NCI-H460 (cell line): ENCODE results near the genes MAPKBP1 and PLA2G4B.

DNA sequence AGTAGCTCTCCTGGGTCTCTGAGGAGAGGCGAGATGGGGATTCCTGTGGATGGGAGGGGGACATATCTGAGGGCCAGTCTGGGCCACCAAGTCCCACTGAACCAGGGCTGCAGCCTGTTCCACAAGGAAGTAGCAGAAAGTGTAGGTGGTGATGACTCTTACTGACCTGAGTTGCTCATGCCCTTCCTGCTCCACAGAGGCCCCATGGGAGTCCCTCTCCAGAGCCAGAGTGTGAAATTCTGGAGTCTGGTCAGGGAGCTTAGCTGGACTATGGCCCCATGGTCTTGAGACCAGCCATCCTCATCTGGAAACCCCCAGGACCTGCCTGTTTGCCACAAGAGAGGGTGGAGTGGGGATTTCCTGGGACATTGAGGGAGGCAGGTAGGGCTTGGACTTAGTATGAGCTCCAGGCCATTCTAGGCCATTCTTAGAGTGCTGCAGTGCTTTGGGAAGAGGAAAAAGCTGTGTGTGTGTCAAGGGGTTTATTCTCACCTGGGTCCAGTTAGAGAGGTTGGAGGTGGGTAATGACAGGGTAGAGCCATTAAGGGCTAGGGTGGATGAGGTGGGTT lies 3.0 kb downstream of the SPINT1 start:
RAMPAGE:
- cytosol, long total RNA, result no peak
- long total RNA, result no peak
- nucleus, long total RNA, result no peak

GRCh38 chr15:40856156-40856514 lies 12.3 kb downstream of the SPINT1 start:
RAMPAGE:
- cytosol, long total RNA, result no peak
- long total RNA, result no peak
- nucleus, long total RNA, result no peak

DNA sequence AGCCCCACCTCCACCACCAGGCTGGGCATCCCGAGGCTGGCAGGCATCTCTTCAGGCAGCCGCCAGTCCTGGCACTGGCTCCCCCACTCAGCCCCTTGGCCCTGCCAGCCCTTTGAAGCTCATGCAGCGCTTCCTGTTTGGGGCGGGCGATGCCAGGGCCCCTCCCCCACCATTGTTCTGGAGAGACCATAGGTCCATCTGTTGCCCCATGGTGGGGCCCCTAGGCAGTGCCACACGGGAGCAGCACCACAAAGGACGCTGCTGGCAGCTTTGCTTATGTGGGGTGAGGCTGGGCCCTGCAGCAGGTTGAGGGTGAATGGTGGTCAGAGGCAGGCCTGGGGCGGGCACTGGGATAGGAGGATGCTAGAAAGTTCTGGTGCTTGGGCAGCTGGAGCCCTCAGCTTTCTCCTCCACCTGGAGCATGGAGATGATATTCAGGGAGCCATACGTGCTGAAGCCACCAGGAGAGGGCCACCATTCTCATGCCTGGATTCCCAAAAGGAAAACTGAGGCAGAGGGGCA lies 13.2 kb downstream of the VPS18 start:
RAMPAGE:
- cytosol, long total RNA, result no peak
- long total RNA, result no peak
- nucleus, long total RNA, result no peak

DNA sequence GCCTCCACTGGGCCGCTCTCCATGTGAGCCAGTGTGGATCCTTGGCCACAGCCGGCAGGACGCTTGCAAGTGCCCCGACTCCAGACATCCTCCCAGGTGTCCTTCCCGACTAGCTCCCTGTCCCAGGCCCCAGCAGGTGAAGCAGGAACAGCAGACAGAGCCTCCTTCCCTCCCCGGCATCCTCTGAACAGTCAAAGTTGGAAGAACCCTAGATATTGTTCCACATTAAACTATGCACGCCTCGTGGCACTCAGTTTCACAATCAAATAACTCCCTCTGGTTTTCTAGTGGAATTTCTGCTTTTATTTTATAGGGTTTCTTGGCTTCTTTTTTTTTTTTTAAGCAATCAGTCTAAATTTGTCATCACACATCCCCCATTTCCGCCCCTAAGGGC lies 15.8 kb downstream of the VPS18 start:
RAMPAGE:
- cytosol, long total RNA, result no peak
- long total RNA, result no peak
- nucleus, long total RNA, result no peak

GRCh38 chr15:40930147-40931162 lies 1.3 kb downstream of the DLL4 start:
RAMPAGE:
- cytosol, long total RNA, result no peak
- long total RNA, result no peak
- nucleus, long total RNA, result no peak

DNA sequence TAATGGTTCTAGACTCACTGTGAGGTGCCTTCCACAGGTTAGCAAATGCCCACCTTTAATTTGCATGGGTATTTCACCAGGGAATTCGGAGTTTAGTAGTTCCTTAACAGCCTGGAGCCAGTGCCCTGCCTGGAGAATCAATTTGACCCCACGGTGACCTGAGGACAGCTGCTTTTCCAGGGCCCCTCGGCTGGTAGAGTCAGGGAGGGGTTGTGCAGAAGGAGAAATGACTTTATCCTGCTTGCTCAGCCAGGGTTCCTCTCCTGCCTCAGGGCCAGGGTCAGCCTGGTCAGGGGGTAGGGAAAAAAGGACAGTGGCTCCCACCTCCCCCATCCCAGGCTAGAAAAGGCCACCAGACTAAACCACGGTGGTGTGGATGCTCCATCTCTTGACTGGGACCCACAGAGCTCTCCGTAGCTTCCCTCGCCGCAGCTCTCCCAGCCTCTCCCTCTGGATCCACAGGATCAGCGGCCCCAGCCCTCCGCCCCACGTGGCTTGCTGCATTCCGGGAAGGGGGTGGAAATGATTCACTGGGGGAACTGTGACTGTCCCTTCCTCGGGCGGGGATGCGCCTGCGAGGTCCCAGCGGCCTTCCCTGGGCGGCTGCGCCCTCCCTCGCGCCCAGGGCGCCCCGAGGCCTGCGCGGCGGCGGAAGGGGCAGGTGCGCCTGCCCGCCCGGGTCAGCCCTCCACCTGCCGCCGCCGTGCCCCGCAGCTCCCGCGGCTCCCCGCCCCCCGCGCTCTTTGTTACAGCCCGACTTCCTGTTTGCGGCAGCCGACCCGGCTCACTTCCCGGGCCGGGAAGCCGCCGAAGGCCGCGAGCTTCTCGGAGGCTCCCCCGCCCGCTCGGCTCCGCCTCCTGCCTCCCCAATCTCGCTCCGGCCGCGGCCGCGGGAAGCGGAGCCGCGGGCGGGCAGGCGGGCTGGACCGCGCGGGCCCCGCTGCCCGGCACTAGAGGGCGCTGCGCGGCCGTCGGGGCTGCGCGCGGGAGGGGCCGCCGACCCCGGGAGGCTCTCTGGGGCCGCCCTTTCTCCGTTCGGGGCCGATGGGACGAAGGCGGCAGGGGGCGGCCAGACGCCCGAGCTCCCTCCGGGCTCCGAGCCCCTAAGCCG lies 11.8 kb upstream of the CHAC1 start:
RAMPAGE:
- cytosol, long total RNA, result no peak
- long total RNA, result no peak
- nucleus, long total RNA, result no peak

GRCh38 chr15:40955106-40955445 lies 1.8 kb downstream of the CHAC1 start:
RAMPAGE:
- cytosol, long total RNA, result no peak
- long total RNA, result no peak
- nucleus, long total RNA, result no peak

DNA sequence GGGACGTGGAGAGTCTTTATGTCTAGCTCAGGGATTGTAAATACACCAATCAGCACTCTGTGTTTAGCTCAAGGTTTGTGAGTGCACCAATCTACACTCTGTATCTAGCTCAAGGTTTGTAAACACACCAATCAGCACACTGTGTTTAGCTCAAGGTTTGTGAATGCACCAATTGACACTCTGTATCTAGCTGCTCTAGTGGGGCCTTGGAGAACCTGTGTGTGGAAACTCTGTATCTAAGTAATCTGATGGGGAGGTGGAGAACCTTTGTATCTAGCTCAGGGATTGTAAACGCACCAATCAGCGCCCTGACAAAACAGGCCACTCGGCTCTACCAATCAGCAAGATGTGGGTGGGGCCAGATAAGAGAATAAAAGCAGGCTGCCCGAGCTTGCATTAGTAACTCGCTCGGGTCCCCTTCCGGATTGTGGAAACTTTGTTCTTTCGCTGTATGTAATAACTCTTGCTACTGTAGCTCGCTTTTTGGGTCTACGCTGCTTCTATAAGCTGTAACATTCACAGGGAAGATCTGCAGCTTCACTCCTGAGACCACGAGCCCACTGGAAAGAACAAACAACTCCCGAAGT lies 8.9 kb downstream of the CHAC1 start:
RAMPAGE:
- cytosol, long total RNA, result no peak
- long total RNA, result no peak
- nucleus, long total RNA, result no peak

DNA sequence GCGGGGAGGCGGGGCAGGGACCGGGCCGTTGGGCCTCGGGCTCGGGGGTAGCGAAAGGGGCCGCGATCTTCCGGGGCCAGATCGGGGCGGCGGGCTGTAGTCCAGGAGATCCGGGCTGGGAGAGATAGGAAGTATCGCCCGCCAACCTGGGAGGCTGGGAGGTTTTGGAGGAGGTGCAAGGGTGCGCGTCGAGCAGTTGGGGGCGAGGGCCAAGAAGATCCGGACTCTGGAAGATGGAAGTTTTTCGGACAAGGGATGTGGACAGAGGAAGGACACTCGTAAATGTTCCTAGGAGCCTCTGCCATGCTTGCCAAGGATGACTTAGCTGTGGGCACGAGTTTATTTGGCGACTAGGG lies 615 bp downstream of the RTF1 start:
RAMPAGE:
- cytosol, long total RNA, result no peak
- long total RNA, result no peak
- nucleus, long total RNA, result no peak

DNA sequence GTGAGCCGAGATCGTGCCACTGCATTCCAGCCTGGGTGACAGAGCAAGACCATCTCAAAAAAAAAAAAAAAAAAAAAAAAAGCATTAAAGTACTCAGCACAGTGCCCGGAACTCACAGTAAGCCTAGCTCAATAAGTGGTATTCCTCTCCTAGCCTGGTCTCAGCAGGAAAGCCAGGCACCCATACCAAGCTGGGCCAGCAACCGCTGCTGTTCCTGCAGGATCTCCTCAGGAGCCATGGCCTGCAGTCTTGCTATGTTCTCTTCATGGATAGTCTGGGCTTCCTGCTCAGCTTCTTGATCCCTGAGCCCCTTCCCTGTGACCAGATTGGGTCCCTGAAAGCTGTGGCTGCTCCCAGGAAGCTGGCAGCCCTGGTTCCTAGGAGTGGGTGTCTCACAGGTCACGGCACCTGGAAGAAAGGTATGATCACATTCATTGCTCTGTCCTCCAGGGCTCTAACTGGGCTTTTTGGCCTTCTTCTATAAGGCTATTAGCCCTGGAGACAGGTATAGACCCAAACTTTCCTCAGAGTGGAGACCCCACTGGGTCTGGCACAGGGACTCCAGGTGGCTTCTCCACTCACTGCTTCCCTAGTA lies 9.4 kb downstream of the RPAP1 start:
RAMPAGE:
- cytosol, long total RNA, result no peak
- long total RNA, result no peak
- nucleus, long total RNA, result no peak

RAMPAGE:
- cytosol, long total RNA, result no peak
- long total RNA, result no peak
- nucleus, long total RNA, result no peak
Measured at GRCh38 chr15:41584643-41585104, 25.7 kb downstream of the TYRO3 start.

RAMPAGE:
- cytosol, long total RNA, result start-site peak on the plus strand at chr15:41660380-41660493, 53 and 96 reads in 2 replicates
- long total RNA, result no peak
- nucleus, long total RNA, result no peak
Measured at GRCh38 chr15:41660231-41661353, 101.6 kb downstream of the TYRO3 start.

RAMPAGE:
- cytosol, long total RNA, result no peak
- long total RNA, result no peak
- nucleus, long total RNA, result no peak
Measured at GRCh38 chr15:41727185-41727625, 47.1 kb upstream of the MAPKBP1 start.

RAMPAGE:
- cytosol, long total RNA, result no peak
- long total RNA, result no peak
- nucleus, long total RNA, result no peak
Measured at GRCh38 chr15:41773844-41774794, at the start of gene MAPKBP1. MAPKBP1 (plus strand) TSS chr15:41774484.

DNA sequence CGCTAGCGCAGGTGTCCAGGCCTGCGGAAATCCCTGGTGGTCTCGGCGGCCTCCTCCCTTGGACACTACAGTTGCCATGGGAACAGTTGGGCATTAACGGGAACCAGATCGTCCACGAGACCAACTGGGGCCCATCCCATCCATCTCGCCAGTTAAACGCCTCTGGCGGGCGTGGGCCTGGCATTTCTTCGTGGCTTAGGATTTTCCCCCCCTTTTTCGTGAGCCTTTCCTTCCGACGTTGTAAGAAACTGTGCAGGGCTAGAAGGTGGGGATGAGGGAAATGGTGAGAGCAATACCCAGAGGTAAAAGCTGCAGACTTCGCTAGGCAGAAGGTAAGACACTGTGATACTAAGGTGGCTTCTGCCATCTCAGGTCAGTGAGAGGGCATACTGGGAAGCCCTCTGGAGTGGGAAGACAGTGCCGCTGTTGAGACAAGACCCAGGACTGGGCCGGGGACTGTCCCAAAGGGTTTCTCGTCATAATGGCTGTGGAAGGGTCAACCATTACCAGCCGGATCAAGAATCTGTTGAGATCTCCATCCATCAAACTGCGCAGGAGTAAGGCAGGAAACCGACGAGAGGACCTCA lies 604 bp downstream of the MAPKBP1 start:
RAMPAGE:
- cytosol, long total RNA, result no peak
- long total RNA, result no peak
- nucleus, long total RNA, result no peak

RAMPAGE:
- cytosol, long total RNA, result no peak
- long total RNA, result no peak
- nucleus, long total RNA, result no peak
Measured at GRCh38 chr15:41838288-41839094, at the start of gene PLA2G4B. PLA2G4B (plus strand) TSS chr15:41838847.

DNA sequence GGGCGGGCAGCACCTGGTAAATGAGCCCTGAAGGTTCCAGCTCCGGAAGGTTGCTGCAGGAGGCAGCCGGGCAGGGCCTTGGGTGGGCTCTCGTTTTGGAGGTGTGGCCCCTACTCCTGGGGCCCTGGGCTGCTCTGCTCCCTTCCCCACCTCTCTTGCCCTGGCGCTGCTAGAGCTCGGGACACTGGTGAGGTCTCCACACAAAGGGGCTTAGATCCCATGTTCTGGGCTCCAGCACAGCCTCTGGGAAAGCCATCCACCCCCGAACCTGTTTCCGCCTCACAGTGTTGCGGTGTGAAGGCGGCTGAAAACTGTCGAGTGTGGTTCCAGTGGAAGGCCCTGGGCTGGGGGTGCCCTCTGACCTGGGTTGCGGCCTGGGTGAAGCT lies 27.3 kb downstream of the SPTBN5 start:
RAMPAGE:
- cytosol, long total RNA, result no peak
- long total RNA, result no peak
- nucleus, long total RNA, result no peak

RAMPAGE:
- cytosol, long total RNA, result no peak
- long total RNA, result no peak
- nucleus, long total RNA, result no peak
Measured at GRCh38 chr15:41870392-41871224, 23.2 kb downstream of the SPTBN5 start.

DNA sequence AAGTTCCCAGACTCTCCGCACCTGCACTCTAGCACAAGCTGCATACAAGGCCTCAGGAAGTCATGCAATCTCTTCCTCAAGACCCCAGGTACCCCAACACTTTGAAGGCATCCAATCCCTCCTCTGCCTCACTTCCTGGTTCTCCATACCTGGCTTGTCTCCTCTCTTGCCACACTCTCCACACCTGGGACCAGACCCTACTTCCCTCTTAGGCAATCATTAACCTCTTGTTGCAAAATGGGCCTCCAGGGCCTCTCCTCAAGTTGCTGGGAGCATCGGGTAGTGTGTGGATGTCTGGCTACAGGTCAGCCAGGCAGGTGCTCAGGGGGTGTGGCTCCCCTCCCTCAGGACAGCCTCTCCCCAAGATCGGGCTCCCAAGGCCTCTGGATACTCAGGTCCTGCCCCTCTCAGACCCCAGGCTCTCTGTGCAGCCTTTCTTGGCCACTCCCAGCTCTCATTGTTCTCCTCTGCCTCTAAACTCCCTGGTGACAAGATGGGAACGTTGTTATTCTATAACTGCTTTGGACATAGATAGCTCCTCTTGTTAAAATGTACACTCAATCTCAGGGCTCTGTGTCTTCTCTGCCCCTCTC lies 8.5 kb downstream of the PLA2G4E start:
RAMPAGE:
- cytosol, long total RNA, result no peak
- long total RNA, result no peak
- nucleus, long total RNA, result no peak

DNA sequence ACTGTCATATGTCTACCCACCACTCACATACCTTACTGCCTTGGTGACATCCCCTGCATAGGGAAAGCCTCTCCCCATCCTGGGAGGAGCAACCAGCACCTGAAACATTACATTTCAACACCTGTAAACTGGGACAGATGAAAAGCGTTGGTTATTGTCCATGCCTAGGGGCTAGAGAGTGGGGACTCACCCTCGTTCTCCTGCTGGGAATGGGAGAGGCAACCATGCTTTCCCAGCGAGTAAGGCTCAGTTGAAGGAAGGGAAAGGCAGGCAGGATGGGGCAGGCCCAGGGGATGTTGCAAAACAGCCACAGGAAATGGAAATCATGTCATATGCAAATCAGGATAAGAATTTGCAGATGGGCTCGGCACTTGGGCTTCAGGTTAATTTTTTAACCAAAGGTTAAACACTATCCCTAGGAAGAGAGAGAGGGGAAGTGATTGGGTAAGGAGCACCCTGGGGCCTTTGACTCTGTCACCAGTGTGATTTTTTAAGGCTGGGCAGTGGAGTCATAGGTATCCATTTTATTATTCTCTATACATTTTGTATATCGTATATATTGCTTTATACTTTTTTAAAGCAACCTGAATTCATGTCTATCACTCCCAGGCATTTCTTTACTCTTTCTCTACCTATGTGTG lies 14.5 kb upstream of the PLA2G4E start:
RAMPAGE:
- cytosol, long total RNA, result no peak
- long total RNA, result no peak
- nucleus, long total RNA, result no peak